AG04450 (cell line): ENCODE measurements around the genes UQCR10, SEC14L4 and GAL3ST1.

DNA sequence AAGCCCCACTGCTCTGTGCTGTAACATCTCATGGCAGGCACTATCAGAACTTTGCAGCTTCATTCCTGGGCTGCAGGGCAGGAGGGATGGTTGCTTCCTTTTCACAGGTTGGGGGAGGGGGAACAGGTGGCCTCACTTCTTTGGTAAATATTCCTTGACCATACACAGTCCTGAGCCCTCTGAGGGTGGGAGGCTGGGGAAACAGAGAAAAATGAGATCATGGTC, 1.0 kb downstream of the NIPSNAP1 start:
- CAGE, long polyA plus RNA: no peak

GRCh38 chr22:29750702-29751040, 16.1 kb downstream of the ZMAT5 start:
- CAGE, long polyA plus RNA: no peak
- RRBS: no CpG with 5 or more reads among the region's 3 CpGs

GRCh38 chr22:29767208-29767764, at the start of gene UQCR10:
TSS of gene UQCR10 (plus strand) at chr22:29767369.
- CAGE, long polyA plus RNA: start-site peak on the plus strand at chr22:29767368-29767404, 2,373 and 1,751 reads in 2 replicates; start-site peak on the plus strand at chr22:29767511-29767591, 560 and 521 reads in 2 replicates
- RRBS: no CpG with 5 or more reads among the region's 36 CpGs

DNA sequence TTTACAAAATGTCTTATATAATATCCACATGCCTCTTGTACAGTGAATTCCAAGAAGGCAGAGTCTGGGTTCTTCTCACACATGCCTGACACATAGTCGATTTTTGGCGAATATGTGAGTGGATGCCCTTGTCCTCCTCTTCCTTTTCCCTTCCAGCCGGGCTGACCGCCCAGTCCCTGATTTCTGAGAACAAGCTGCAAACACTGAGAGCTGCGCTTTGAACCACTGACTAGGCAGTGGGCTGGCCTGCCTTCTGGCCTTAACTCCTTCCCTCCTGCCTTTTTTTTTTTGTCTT, 17.8 kb downstream of the UQCR10 start:
- CAGE, long polyA plus RNA: no peak
- RRBS: no CpG with 5 or more reads among the region's 5 CpGs

DNA sequence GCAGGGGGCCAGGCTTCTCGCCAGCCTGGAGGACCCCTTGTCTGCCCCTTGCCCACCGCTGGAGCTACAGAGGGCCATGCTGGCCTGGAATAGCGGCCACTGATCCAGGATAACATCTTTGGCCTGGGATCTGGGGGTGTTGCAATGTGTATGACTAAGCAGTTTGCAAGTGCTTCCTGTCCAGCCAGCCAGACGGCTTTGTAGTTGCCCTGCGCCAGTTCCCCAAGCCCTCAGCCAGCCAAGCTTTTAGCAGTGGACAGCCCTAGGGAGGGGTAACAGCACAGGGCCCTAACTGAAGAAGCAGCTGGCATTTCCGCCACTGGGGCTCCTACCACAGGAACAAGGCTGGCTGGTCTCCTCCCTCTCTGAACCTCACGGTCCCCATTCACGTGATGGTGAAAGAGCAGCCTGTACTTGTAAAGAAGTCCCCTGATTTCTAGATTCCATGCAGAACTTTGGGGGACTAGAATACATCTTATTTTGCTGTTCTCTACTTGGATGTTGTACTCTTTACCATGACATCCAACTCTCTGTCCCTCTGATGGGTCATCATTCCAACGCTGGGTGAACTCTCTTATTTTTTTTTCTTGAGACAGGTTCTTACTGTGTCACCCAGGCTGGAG, 32.2 kb downstream of the UQCR10 start:
- CAGE, long polyA plus RNA: no peak
- RRBS: no CpG with 5 or more reads among the region's 9 CpGs

DNA sequence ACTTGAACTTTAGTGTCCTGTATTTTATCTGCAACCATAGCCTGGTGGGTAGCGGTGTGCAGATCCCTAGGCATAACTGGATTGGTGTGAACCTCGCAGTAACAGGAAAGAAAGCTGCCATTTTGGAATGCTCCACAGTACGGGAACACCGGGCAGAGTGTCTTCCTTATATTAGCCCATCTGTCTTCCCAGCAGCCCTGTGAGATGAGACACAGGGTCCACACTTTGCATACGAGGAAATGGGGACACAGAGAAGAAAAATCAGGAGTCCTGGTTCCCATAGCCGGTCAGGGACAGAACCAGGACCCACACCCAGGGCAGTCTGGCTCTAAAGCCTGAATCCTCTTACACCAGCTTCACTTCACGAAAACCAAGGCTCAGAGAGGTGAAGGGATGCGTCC, 15.5 kb downstream of the LIF start:
- CAGE, long polyA plus RNA: no peak
- RRBS: no CpG with 5 or more reads among the region's 8 CpGs

GRCh38 chr22:30307104-30307320, 17.7 kb upstream of the CASTOR1 start:
- CAGE, long polyA plus RNA: no peak
- RRBS: no CpG with 5 or more reads among the region's 2 CpGs

DNA sequence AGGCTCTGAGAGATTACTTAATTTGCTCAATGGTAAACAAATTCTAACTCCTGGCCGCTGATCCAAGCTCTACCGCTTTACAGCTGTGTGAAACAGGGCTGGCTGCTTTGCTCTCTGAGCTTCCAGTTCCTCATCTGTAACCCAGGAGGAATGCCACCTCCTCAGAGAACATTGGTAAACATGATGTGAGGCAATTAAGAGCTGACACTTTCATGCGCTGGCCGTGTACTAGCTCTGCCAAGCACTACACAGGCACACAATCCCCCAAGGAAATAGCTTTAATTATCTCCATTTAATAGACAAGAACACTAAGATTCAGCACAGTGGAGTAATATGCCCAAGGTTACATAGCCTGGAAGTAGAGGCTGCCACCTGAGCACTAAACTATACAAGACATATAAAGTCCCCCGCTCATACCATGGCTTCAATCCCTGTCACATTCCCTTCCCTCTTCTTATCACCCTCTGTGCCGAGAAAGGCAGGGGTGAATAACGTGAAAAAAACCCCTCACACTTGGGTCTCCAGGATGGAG, 16.2 kb downstream of the TBC1D10A start:
- CAGE, long polyA plus RNA: no peak
- RRBS: no CpG with 5 or more reads among the region's 7 CpGs

DNA sequence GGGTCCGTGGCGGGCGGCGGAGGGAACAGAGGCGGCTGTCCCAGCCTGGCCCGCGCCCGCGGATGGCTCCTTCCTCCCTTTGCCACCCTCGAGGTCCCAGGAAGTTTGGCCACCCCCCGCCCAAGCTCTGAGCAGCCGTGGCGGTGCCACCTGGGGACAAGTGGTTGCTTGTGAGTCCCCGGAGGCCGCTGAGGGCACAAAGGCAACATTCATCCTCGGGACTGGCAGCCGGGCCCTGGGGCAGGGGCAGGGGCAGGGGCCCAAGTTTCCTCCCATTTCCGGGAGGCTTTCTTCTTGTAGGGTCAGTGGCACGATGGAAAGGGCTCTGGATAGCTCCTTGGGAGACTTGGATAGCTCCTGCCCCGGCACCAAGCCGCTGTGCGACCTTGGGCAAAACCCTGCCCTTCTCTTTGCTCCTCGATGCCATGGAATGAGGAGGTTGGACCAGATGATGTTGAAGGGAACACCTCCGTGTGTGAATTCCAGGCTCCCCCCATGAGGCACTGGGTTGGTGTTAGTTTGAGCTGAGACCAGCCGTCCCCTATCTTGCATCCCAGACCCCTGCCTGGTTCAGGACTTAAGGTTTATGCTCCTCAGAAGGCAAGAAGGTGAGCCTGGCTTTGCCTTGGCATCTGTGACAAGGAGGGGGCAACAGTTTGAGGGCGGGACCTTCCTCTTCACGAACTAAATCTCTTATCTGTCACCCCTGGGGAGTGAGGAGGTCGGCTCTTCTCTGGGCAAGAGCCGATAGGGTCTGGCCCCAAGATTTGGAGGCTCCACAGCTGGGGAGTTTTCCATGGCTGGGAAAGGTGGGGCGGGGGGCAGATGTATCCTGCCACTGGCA, 667 bp downstream of the SEC14L2 start:
- CAGE, long polyA plus RNA: no peak
- RRBS: 4% methylated on average over 7 of the region's 30 CpGs

DNA sequence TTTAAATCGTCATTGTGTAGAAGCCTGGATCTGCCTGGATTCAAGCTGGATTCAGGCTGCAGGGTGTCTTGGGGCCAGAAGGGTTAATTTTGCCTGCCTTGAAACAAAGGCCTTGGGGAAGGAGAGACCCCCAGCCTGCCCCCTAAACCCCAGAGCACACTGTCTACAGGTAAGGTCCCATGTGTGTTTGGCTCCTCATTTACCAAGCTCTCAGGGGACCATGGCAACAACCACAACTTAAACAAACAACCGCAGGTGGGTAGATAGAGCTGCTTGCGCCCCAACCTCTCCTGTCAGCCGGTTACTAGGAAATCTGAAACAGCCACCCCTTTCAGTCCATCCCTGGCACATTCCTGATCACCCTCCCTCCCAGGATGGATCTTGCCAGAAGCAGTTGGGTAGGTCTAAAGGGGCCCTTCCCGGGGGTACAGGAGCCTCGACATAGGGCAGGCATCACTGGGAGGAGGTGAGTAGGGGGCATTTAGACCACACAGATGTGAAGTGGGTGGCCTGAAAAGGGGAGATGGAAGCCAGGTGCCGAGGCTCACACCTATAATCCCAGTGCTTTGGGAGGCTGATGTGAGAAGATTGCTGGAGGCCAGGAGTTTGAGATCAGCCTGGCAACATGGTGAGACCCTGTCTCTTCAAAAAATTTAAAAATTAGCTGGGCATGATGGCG, 3.3 kb upstream of the SEC14L3 start:
- CAGE, long polyA plus RNA: no peak
- RRBS: no CpG with 5 or more reads among the region's 8 CpGs

DNA sequence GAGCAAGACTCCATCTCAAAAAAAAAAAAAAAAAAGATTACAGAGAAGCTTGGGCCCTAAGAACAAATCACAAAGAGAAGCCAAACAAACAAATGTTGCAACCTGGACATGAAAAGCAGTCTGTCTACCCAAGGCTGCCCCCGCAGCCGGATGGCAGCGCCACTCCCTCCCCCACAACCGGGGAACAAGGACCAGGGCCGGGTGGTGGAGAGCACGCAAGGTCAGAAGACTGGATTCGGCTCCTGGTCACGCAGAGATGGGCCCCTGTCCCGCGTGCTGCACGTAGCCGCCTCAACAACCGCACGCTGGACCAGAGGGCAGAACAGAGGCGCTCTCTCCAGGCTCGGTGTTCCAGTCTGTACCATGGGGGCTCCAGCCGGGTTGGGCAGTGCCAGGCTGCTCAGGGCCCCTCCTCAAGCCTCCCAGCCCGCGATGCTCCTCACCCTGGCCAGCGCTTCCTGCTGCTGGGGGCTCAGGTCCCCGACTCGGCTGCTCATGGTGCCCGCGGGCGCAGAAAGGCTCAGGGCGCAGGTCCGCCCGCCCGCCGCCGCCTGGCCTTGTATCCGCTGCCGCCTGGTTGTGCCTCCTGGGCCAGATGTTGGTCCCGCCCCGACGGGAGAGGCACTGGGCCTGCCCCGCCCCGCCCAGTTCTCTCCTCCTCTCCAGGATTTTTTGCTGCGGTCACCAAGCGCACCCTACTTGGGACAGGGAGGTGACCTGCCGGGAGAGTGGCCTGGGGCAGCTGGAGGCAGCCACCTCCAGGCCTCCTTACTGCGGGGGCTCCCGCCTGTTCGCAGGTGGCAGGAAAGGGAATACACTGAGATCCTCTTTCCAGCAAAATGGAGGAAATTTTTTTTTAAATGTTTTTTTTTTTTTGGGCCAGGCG, at the start of gene SEC14L4:
Gene SEC14L4 (minus strand): TSS at position 581 of the 886 bp plus-strand sequence.
- CAGE, long polyA plus RNA: no peak
- RRBS: no CpG with 5 or more reads among the region's 45 CpGs

DNA sequence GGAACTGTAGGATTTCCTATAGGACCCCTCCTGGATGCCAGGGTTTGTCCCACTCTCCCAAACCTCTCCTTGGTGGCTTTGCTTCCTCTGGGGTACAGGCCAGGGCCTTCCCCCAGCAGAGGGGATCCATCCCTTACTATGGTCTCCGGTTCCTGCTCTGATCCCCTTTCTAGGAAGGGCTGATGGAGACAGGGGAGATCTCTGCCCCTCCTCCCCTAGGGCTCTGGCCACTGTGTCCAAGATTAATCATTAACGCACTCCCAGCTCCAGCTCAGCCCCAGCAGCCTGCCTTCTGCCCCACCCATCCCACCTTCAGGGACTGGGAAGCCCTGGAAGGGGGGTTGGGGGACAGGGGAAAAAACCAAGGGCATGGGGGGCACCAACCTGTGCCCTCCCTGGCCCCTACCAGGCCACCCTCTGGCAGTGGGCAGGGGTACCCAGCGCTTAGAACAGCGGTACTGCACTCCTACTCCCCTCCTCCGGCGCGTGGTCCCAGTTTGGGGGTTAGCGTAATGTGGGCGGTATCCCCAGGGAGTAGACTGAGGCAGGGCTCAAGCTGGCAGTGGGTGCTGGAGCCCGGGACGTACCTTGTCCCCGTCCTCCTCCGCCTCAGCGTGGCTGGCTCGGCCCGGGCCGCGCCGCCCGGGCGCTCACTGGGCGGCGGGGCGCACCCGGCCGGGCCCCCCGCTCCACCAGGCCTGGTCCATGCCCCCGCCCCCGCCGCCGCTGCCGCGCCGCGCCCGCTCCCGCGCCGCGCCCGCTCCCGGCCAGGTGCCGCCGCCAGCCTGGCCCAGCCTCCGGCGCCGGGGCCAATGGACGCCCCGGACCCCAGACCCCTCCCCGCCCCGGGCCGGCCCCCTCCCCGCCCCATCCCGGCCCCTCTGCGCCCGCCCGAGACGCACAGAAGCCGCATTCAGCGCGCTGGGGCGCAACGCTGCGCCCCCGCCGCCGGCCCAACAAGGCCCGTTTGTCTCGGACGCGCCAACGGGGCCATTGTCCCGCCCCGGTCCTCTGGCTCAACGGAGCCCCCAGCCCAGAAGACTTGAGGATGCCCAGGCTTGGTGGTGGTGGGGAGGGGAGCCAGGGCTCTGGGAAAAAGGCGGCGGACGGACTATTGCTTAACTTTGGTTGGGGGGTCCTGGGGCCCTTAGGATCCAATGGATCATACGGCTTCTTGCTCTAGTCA, at the start of gene GAL3ST1:
Gene GAL3ST1 (minus strand): TSS at position 787 of the 1,186 bp plus-strand sequence.
- CAGE, long polyA plus RNA: no peak
- RRBS: 11% methylated on average over 44 of the region's 79 CpGs

GRCh38 chr22:30609911-30610811, 3.2 kb downstream of the TCN2 start:
- CAGE, long polyA plus RNA: no peak
- RRBS: no CpG with 5 or more reads among the region's 16 CpGs

GRCh38 chr22:30922103-30922899, 46.3 kb downstream of the MORC2 start:
- CAGE, long polyA plus RNA: no peak
- RRBS: no CpG with 5 or more reads among the region's 45 CpGs

- CAGE, long polyA plus RNA: no peak
- RRBS: no CpG with 5 or more reads among the region's 15 CpGs
Measured at GRCh38 chr22:30933883-30934621, 34.5 kb downstream of the MORC2 start.

DNA sequence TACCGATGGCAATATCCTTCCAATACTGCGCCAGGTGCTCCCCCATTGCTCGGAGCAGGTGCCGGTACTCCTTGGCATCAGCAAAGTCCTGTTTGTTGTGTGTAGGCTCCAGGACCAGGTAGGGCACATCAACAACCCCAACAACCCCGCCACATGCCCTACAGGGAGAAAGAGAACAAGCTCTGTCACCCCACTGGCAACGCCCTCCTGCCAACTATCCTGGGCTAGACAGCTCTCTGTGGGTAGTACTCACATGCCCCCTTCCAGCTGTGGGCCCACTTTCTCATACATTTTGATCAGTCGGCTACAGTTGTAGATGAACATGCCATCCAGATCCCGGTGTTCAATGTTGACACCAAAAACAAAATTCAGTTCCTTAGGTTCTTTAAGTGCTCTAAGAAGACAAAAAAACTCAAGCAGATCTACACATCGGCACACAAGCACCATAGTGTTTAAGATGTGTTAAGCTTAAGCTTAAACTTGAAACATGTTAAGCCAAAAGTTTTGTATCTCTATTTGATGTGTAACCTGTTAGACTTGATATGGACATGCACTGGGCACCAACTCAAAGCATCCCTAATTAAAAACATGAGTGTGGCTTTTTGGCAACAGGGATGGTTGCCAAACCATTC, 30.6 kb downstream of the MORC2 start:
- CAGE, long polyA plus RNA: no peak
- RRBS: no CpG with 5 or more reads among the region's 9 CpGs

DNA sequence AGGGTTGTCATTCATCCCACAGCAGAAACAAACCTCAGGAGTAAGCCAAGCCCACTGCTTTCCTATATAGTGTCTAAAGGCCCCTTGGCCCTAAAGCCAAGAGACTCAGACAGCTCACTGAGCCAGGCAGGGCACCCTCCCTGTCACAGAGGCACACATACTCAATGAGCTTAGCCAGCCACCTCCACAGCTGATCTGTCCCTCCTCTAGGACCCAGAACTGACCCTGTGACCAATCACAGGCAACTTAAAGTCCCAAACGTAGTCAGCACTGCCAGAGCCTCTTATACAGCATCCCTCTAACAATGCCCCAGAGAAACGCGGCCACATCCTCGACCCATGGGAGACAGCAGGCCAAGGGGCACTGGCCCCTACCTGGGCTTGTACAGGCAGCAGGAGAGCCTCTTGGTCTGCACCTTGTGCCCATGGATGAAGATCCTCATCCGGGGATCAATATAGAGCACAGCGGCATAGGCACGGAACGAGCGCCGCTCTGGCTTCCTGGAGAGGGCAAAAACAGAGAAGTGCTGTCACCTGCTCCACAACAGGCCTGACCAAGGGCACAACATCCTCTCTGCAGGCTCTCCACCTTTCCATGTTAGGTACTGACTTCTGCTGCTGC, 27.4 kb downstream of the MORC2 start:
- CAGE, long polyA plus RNA: no peak
- RRBS: no CpG with 5 or more reads among the region's 10 CpGs

DNA sequence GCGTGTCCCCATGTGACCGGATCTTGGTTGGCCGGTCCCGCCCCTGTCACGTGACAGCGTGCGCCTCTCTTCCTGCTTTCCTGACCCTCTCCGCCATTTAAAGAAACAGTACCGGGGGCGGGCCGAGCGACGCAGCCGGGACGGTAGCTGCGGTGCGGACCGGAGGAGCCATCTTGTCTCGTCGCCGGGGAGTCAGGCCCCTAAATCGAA, 472 bp upstream of the MORC2 start:
- CAGE, long polyA plus RNA: no peak
- RRBS: 2% methylated on average over 9 of the region's 22 CpGs

- CAGE, long polyA plus RNA: no peak
- RRBS: no CpG with 5 or more reads among the region's 9 CpGs
Measured at GRCh38 chr22:30976703-30977891, 8.5 kb upstream of the MORC2 start.

GRCh38 chr22:31039027-31039809, 41.9 kb upstream of the SMTN start:
- CAGE, long polyA plus RNA: no peak
- RRBS: no CpG with 5 or more reads among the region's 10 CpGs